ENCODE data around the genes MAP3K15, BCLAF3, MAP7D2 and MBTPS2.

GRCh38 chrX:18883689-18884066 is 100.2 kb downstream of the PHKA2 start:
- RRBS = no CpG with 5 or more reads among the region's 6 CpGs

DNA sequence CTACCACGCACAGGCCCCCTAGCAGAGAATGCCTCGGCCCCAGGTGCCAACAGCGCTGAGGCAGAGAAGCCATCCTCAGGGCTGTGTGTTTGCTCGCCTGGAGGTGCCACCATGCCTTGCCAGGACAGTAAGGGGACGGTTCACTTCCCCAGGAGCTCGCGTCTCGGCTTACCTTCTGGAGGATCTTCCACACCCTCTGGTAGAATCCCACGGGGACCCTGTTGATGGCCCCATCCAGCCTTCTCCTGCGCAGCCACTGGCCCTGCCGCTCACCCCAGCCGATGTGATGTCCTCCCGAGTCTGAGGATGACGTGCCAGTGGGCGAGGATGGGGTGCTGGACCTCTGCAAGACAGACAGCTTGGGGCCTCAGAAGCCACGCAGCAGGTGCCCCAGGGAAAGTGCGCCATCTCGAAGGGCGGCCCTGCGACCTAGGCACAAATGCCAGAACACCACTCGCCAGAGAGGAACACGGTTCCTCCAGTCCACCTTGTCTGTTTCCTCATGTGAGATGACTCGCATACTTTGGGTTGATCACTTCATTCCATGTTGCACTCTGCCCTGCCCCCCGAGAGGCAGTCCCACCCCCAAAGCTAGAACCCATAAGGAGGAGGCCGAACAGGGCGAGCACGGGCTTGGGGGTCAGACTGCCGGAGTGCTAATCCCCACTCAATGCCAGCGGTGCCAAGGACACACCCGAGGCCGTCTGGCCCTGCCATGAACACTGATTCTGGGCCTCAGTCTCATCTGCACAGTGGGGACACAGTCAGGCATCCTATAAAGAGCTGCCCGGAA is 86.7 kb downstream of the PHKA2 start:
- RRBS = no CpG with 5 or more reads among the region's 32 CpGs

GRCh38 chrX:18927227-18927560 is 56.7 kb downstream of the PHKA2 start:
- RRBS = no CpG with 5 or more reads among the region's 10 CpGs

DNA sequence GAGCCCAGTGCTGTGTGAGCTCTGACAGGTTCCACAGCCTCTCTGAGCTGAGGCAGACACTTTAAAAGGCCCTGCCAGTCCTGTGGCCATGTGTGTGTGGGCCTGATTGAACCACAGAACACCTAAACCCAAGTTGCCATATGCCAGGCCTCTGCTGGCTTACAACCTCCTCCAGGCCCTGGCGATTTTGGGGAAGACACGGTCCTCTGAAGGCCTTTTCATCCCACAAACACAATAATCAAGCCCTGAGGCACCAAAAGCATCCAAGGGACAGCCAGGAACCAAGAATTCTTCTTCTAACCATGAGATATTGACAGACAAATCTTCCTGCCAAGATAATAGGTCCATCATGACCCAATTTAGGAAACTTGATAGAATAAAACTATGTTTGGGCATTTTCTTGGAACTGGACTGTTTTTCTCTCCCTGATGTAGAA is 49.0 kb downstream of the PHKA2 start:
- RRBS = no CpG with 5 or more reads among the region's 2 CpGs

- RRBS = no CpG with 5 or more reads among the region's 2 CpGs
Observed at GRCh38 chrX:19188397-19188696, 66.1 kb upstream of the ADGRG2 start.

DNA sequence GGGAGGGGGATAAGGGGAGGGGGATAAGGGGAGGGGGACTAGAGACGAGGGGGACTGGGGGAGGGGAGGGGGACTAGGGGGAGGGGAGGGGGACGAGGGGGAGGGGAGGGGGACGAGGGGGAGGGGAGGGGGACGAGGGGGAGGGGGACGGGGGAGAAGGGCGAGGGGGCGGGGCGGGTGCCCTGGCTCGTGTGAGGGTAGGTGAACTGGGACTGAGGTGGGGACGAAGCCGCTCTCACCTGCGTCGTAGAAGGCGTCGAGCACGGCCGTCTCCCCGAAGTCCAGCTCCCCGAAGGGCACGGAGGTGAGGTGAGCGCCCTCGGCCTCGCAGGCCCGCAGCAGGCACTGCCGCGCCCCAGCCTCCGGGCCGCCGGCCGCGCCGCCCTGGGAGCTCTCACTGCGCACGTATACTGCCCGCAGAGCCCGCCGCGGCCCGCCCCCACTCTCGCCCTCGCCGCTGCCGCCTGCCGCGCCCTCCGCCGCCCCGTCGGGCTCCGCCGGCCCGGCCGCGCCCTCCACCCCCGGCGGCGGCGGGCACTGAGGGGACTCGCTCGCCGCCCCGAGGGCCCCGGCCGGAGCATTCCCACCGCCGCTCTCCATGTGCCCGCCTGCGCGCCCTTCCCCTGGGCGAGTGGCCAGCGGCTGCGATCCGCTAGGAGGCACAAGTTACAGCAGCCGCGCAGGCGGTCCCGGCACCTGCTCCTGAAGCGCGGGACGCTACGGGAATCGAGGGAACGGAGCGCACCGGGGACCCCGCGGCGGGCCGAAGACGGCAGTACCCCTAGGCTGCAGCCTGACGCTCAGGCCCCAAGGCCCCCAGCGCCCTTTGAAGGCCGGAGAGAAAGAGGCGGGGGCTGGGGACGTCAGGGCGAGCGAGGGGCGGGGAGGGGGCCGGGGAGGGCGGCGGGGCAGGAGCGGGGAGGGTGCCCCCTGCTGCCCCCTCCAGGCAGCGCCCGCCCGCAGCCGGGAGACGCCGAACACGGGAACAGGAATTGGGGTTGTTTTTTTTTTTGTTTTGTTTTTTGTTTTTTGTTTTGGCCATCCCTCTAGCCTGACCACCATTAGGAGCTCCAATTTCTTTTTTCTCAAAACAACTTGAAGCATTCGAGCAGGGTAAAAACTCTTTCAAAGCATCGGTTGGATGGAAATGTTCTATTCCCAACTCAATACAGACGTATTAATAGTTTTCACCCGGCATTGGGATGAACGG is at the start of gene MAP3K15:
Gene MAP3K15 (minus strand): TSS at position 847 of the 1,210 bp plus-strand sequence.
- RRBS = 2% methylated on average over 40 of the region's 114 CpGs

DNA sequence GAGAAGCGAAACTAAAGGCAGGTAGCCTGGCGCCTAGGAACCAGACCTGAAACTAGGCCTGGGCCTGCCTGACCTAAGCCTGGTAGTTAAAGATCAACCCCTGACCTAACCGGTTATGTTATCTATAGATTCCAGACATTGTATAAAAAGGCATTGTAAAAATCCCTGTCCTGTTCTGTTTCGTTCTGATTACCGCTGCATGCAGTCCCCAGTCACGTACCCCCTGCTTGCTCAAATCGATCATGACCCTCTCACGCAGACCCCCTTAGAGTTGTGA is 131.8 kb downstream of the SH3KBP1 start:
- RRBS = no CpG with 5 or more reads among the region's 8 CpGs

DNA sequence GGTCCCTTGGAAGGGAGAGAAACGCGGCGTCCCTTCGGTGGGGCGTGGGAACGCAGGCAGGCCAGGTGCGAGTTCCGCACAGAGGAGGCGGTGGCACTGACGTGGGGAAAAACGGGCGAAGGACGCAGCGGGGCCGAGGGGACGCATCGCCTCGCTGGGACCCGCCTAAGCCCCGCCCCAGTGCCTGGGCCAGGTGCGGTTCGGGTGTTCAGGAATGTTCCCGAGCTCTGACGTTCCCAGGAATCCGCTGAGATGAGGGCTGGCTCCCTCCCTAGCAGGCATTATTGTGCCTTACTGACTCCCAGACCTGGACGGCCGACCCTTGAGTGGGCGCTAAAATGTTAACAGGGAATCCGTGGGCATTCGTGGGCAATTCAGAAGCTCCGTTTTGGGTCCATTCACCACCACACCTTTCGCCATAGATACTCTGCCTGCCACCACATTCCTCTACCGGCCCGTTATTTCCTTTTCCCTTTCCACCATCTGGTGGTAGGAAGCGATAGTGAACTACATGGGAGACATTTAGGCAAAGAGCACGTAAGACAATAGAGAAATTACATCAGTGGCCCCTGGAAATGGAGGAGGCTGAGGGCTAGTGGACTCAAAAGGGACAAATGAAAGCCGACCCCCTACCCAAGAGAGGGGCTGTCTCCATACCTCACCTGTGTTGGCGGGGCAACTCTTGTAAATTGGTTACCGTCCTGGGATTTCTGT is 950 bp upstream of the SH3KBP1 start:
- RRBS = no CpG with 5 or more reads among the region's 39 CpGs

GRCh38 chrX:19990667-19991426 is at the start of gene BCLAF3:
Gene BCLAF3 (minus strand): TSS chrX:19991061.
- RRBS = under 1% methylated on average over 24 of the region's 90 CpGs

DNA sequence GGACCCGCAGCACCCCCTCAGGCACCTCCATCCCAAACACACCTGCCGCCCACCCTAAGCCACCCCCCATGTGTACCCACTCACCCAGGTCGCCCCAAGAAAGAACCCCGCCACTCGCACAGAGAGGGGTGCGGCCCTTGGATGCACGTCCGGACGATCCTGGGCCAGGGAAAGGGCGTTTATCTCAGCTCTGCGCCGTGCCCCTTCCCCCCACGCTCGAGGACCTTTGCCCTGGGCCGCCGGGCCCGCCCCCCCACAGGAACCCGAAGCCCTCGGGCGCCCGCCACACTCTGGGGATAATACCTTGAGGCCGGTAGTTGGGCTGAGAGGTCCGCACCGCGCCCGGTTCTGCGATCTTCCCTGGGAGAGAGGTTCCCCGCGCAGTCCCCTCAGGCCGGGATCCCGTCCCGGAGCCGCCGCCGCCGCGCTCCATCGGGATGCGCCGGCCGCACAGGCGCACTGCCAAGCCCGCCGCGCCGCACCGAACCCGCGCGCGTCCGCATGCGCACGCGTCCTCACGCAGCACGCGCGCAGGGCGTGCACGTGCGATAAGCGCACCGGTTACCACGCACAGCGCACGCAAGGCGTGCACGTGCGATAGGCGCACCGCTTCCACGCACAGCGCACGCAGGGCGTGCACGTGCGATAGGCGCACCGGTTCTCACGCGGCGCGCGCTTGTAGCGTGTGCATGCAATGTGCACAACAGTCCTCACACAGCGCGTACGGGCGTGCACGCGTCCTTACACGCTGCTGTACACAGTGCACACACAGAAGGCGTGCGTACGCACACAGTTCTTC is at the start of gene MAP7D2:
Gene MAP7D2 (minus strand): TSS at position 461 of the 799 bp plus-strand sequence.
- RRBS = 3% methylated on average over 33 of the region's 96 CpGs

GRCh38 chrX:20205997-20206404 is 60.7 kb downstream of the RPS6KA3 start:
- RRBS = no CpG with 5 or more reads among the region's 3 CpGs

DNA sequence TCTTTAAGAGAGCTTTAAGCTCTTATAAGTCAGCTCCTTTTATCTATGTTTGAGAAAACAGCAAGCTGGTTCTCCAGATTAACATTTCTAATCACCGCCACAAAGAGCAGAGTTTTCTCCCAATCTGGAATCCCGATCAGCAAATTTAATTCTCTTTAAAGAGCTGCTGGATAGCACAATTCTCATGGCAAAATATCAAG is 48.8 kb downstream of the RPS6KA3 start:
- RRBS = no CpG with 5 or more reads among the region's 2 CpGs

- RRBS = no CpG with 5 or more reads among the region's 2 CpGs
Observed at GRCh38 chrX:20838963-20839360, 535.3 kb upstream of the CNKSR2 start.

- RRBS = no CpG with 5 or more reads among the region's 2 CpGs
Observed at GRCh38 chrX:21177928-21178435, 196.2 kb upstream of the CNKSR2 start.

GRCh38 chrX:21839245-21840355 is at the start of gene MBTPS2:
Gene MBTPS2 (plus strand): TSS chrX:21839617.
- RRBS = 1% methylated on average over 19 of the region's 66 CpGs

DNA sequence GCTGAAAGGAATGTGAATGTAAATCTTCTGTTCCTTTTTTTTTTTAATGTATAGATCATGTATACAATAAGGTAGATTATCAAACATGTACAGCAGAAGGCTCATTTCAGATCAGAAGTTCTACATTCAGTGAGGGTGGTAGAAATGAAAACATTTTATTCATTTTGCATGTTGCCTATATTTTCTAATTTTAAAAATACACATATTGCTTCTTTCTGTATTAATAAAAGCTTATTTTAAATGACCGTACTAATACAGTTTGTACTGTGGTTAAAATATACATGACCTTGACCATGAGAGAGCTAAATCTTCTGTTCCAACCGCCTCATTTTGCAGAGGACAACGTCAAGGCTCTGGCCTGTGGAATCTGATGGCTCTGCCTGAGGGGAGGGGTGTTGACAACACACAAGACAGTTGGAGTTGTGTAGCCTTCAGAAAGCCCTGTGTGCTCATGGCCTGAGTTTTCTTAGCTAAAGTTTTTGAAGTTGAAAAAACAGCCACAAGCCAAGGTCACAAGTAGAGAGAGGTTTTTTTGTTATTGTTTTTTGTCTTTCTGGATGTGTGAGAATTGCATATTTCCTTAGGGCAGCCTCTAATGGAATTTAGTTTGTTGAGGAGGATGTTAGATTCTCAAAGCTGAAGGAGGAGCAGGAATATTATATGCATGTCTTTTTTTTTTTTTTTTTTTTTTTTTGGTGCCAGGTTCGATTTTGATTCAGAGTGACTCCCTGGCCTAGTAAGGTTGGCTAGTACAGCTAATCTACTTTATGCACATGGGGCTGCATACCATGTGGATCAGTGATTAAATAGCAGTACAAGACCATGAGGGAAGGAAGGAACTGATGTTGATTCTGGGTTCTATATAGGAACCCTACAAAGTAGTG is 20.1 kb downstream of the SMS start:
- RRBS = no CpG with 5 or more reads among the region's 4 CpGs

GRCh38 chrX:23659962-23660947 is 7.0 kb upstream of the PRDX4 start:
- RRBS = no CpG with 5 or more reads among the region's 14 CpGs

DNA sequence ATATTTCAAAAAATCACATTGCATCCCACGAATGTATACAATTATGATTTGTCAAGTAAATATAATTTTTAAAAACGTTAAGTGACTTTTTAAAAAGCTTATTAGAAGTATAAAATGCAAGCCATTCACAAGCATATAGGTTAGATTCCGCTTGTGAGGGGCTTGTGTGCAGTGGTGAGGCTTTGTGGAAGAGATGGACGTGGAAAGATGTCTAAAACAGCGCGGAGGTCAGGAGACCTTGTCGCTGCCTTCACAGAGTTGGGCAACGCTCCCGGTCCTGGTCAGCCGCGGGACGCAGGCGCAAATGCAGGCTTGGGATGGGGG is 261 bp upstream of the PRDX4 start:
- RRBS = 0% methylated on average over 5 of the region's 13 CpGs